Body of pancreas (tissue), 2 donors: ENCODE measurements around the gene FAM222A.

DNA sequence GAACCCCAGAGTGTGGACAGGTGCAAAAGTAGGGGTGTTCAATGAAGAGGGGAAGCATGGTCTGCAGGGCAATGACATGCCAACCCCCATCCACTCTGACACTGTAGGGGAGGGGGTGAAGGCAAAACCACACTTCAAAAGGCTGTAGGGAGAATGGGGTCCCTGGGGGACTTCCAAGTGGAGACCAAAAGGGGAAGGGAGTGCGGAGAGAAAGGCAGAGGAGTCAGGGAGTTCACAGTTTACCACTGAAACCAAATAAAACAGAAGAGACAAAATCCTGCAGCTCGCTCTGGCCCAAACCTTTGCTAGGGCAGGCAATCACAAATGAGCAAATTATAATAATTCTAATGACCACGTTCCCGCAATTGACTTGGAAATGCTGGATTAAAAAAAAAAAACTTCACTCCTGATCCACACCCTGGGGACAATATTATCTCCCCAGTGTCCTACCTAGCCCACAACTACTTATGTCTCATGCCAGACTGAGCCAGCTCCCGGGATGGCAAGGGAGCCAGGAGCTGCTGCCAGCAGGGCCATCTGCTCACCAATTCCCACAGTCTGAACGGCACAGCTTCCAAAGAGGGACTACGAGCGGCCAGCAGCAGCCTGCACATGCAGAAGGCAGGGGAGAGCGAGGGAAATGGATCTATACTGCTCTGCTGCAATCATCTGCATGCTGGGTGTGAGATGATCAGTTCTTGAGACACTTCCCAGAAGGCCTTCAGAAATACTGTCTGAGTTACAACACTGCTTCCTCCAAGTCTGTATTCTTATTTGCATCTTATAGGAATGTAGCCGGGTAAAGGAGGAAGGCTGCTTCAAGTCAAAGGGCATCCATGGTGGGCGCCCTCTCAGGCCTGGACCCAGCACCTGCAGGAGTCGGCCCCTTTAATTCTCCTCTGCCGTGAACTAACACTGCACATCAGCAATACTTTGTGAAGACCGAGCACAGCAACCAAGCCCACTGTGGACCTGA is 11.2 kb downstream of the SSH1 start:
- PRO-cap: no peak
- RAMPAGE, long total RNA, 2 experiments: no peak in any of the 2 experiments

DNA sequence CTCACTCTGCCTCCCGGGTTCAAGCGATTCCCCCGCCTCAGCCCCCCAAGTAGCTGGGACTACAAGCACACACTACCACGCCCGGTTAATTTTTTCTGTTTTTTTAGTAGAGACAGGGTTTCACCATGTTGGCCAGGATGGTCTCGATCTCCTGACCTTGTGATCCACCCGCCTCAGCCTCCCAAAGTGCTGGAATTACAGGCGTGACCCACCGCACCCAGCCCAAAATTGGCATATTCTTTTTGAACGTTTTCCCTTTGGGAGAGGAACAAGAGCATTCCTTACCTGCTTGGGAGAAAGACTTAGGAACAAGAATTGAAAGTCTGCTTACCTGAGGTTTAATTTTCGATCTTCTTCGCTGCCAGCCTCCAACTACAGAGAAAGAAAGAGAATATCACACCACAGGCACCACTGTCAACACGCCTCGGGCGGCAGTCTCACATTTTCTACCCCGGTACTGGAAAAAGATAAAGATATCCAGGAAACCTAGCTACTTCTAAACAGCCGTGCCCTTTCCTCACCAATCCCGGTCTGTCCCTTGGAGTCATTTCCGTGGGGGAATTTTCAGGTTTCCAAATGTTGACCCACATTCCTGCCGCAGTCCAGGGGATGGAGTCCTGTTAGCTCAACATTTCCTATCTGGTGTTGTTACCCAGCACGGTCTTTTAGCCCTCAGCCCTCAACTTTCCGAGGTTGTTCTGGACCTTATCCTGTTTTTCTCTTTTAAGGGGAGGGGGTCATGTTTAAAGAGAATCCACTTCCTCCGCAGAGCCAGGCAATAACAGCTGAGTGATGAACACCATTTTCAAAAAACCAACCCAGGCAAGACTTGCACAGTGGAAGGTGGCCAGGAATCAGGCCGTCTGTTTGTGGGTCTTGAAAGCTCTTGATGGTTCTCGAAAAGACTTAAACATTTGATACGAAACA is 4.8 kb downstream of the SSH1 start:
- PRO-cap: bidirectional peak, plus-strand start at position 598 of the sequence, minus-strand start at position 448 of the sequence
- RAMPAGE, long total RNA, 2 experiments: no peak in any of the 2 experiments

GRCh38 chr12:108996734-108997011 is 24.2 kb downstream of the SVOP start:
- PRO-cap: no peak
- RAMPAGE, long total RNA, 2 experiments: no peak in any of the 2 experiments

DNA sequence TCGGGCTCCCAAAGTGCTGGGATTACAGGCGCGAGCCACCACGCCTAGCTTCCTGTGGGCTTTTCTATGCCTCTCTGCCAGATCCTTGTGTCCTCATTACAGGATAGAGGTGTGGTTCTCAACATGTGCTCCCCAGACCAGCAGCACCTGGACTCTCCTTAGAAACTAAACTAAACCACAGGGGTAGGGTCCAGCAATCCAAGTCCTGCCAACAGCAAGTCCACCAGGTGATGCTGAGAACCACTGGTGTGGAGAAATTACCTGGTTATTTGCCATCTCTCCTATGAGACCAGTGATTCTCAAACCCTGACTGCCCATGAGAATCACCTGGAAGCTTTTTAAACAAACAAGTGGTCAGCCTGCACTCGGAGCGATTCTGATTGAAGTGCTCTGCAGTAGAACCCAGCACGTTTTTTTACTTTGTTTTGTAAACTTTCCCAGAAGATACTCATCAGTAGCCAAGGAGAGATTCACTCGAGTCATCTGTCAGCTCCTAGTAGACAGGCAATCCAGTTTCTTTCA is 1.4 kb downstream of the ALKBH2 start:
- PRO-cap: no peak
- RAMPAGE, long total RNA, 2 experiments: no peak in any of the 2 experiments

GRCh38 chr12:109092434-109093112 is 699 bp downstream of the ALKBH2 start:
- PRO-cap: no peak
- RAMPAGE, long total RNA, 2 experiments: no peak in any of the 2 experiments

DNA sequence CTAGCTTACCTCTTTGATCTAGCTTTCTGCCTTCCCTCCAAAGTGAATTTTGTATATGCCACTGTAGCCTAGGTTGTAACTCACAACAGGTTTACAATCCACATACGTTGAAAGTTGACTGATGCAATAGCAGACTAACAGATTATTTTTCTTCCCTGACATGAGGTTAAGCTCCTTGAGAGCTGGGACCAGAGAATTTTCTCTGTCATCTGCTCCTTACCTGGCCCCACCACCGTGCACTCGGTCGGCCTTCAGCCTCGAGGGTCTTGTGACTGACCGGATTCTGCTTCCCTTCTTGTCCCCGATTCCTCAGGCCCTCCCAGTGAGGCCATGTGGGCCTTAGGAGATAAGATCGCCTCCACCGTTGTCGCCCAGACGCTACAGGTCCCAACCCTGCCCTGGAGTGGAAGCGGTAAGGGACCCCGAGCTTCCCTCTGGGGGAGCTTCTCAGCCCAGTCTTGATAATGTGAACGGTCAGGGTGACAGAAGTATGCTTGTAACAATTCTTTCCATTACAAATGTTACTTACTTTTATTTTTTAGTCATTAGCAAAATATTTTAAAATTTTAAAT is 57.5 kb downstream of the ACACB start:
- PRO-cap: no peak
- RAMPAGE, long total RNA, 2 experiments: no peak in any of the 2 experiments

- PRO-cap: no peak
- RAMPAGE, long total RNA, 2 experiments: no peak in any of the 2 experiments
Observed at GRCh38 chr12:109310335-109310838, 1.3 kb upstream of the FOXN4 start.

- PRO-cap: no peak
- RAMPAGE, long total RNA, 2 experiments: no peak in any of the 2 experiments
Observed at GRCh38 chr12:109457978-109458561, 19.0 kb downstream of the KCTD10 start.

- PRO-cap: no peak
- RAMPAGE, long total RNA, 2 experiments: no peak in any of the 2 experiments
Observed at GRCh38 chr12:109459227-109459490, 17.9 kb downstream of the KCTD10 start.

GRCh38 chr12:109489161-109489563 is 11.7 kb downstream of the UBE3B start:
- PRO-cap: no peak
- RAMPAGE, long total RNA, 2 experiments: no peak in any of the 2 experiments

DNA sequence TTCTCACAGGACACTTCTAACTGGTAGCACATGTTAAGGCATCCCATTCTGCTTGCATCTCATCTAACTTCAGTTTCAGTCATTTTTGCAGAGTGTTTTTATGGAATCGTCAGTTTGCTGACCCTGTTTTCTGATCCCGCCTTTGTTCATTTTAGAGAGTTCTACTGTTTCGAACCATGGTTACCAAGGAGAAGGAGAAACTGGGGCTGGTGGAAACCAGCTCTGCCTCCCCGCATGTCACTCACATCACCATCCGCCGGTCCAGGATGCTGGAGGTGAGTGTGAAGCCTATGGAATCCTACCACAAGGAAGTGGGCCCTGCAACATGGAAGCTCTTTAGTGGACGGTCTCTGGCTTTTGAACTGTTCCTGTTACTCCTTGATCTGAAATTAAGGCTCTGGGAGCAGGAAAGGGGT is 39.2 kb downstream of the UBE3B start:
- PRO-cap: no peak
- RAMPAGE, long total RNA, 2 experiments: no peak in any of the 2 experiments

DNA sequence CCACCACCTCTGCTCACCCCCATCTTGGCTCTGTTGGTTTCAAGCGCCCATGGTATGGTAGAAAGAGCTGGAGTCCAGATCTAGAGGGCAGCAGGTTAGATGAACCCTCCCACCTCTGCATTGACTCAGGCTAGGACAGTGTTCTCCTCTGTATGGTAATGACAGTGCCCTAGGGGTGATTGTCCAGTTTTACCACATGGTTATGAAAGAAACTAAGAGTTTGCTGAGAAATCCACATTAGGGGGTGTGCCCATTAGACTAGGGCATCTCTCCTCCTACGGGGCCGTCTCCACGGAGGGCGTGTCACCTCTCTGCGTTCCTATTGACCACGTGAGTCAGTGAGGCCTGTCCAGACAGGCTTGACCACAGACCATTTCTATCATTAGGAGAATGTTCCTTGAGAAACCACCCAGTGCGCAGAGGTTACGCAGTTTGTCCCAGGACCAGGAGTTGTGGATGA is 8.2 kb downstream of the MVK start:
- PRO-cap: no peak
- RAMPAGE, long total RNA, 2 experiments: no peak in any of the 2 experiments

DNA sequence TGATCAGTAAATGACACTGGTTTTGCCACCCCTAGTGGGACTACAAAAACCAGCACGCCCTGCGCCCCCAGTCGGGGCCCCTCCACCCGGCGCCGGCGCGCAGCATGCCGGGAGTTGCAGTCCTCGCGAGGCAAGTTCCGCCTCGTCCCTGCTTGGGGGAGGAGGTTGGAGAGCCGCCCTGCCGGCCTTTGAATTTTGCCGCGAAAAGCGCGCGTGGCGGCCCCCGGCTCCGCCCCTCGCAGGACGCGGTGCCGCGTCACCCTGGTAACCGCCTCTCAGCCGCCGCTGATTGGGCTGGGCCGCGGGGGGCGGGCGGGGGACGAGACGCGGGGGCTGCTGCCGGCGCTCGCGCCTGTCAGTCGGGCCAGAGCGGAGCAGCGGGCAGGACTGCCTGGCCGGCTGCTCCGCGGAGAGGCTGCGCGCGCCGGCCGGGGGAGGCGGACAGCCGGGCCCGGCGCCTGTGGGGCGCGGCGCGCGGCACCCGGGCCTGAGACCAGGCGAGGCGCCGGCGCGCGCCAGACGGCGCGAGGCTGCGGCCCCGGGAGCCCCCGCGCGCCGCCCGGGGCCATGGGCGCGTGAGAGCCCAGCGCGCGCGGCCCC is at the start of gene FAM222A:
Gene FAM222A, plus strand, starts transcription at position 358 of the 600 bp plus-strand sequence.
- PRO-cap: unidirectional peak, plus-strand start at position 367 of the sequence; unidirectional peak, plus-strand start at position 518 of the sequence
- RAMPAGE, long total RNA, 2 experiments: no peak in any of the 2 experiments

- PRO-cap: no peak
- RAMPAGE, long total RNA, 2 experiments: no peak in any of the 2 experiments
Observed at GRCh38 chr12:109715158-109715778, 1.6 kb downstream of the FAM222A start.

DNA sequence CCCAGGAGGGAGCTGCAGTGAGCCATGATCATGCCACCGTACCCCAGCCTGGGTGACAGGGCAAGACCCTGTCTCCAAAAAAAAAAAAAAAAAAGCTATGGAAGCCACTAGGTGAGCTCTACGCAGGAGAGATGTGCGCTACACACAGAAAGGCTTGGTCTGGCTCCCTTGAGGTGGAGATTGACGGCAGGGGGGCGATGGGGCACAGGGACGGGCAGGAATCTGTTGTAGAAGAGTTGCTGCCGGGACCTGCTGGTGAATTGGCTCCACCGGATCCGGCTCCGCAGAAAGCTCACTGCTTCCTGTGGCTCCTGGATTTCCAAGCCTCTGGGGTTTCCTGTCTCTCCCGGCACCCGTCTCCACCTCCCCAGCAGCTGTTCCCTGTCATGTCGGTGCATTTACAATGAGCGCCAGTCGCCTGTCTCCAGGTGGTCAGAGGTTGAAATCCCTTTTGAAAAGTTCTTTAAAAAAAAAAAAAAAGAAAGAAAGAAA is 20.6 kb downstream of the FAM222A start:
- PRO-cap: no peak
- RAMPAGE, long total RNA, 2 experiments: no peak in any of the 2 experiments

DNA sequence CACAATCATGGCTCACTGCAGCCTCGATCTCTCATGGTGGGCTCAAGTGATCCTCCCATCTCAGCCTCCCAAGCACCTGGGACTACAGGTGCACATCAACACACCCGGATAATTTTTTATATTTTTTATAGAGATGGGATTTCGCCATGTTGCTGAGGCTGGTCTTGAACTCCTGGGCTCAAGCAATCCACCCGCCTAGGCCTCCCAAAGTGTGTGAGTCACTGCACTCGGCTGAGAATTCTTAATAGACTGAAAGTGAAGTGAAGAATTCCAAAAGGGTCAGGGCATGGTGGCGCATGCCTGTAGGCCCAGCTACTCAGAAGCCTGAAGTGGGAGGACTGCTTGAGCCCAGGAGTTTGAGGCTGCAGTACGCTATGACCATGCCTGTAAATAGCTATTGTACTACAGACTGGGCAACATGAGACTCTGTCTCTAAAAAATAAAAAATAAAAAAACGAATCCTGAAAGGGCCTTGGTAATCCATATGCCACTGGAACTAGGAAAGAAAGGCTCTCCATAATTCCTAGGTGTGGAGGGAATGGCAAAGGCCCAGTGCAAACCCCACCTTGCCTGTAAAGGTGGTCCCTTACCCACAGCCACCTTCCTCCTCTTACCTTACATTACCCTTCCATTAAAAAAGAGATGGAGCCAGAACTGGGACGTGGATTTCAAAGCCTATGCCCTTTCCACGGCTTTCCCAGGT is 43.8 kb downstream of the TCHP start:
- PRO-cap: no peak
- RAMPAGE, long total RNA, 2 experiments: no peak in any of the 2 experiments

DNA sequence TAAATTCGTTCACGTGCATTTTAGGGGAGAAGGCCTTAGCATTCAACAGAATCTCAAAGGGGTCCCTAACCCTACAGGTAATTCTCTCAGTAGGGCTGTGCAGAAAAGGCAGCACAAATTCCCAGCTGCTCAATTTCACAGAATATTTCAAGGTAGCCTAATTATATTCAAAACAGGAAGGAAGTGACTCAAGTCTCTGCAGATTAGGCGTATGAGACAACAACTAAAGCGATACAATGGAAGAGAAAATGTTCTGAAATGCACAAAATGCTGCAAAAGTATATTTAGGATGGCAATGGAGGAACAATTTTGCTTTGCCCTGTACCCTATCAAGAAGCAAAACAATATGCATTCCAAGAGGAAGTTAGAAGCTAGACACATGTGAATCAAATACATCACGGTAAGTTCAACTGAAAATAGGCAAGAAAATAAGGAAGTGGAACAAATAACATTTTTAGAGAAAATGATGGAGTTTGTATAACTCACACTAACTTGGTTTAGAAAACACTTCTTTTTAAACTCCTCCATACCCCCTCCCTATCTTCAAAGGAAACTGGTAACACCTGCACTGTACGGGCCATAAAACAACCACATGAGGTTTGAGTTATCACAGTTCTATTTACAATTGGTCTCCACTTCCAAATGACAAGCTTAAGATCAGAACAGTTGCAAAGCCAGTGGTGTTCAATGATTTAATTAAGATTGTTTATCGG is 1.6 kb downstream of the GIT2 start:
- PRO-cap: no peak
- RAMPAGE, long total RNA, 2 experiments: no peak in any of the 2 experiments

- PRO-cap: no peak
- RAMPAGE, long total RNA, 2 experiments: no peak in any of the 2 experiments
Observed at GRCh38 chr12:110023307-110024367, 24.4 kb downstream of the ANKRD13A start.

DNA sequence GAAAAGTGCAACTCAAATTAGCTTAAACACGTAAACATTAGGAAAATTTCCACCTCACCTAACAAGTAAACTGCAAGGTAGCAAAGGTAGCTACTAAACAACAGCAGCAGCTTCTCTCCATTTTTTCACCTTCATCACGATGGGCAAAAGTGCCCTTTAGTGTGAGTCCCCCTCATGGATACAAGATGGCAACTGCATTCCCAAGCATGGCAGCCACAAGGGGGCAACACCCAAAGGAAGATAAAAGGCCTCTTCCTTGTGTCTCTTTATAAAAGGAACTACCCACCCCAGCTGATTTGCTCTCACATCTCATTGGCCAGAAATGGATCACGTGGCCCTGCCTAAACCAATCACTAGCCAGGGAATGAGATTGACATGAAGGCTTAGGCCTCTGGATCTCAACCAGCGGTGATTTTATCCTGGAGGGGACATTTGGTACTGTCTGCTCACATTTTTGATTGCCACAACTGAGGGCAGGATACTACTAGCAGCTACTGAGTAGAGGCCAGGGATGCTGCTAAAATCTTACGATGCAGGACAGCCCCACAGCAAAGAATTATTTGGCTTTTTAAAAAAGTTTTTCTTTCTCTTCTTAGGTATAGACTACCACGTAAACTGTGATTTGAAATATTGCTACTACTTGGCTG is 21.9 kb upstream of the IFT81 start:
- PRO-cap: no peak
- RAMPAGE, long total RNA, 2 experiments: no peak in any of the 2 experiments

DNA sequence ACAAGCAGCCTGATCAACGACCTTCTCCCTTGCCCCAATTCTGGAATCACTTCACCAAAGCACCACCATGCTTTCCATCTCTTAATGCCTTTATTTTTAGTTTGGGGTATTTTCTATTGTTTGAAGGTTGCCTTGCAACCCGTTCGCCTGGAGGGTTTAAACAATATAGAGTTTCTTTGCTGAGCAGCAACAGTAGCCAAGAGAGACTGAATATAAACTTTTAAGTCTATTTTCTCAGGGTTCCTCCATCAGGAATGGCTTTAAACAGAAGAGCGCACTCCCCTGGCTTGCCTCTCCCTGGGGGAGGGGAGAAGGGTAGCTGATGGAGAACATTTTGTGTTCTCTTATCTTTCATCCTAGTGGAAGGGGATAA is 34.6 kb upstream of the ATP2A2 start:
- PRO-cap: no peak
- RAMPAGE, long total RNA, 2 experiments: no peak in any of the 2 experiments